ENCODE measurements around a stretch of chr6.

- PRO-cap, 8 experiments: peak in 1 of 8 experiments; most common plus-strand start chr6:2733718 (in 1); most common minus-strand start chr6:2733415 (in 1)
Measured at GRCh38 chr6:2733104-2734036, 17.4 kb downstream of the MYLK4 start.

- PRO-cap, 8 experiments: no peak in any of the 8 experiments
Measured at GRCh38 chr6:2783958-2784498, 18.8 kb downstream of the WRNIP1 start.

DNA sequence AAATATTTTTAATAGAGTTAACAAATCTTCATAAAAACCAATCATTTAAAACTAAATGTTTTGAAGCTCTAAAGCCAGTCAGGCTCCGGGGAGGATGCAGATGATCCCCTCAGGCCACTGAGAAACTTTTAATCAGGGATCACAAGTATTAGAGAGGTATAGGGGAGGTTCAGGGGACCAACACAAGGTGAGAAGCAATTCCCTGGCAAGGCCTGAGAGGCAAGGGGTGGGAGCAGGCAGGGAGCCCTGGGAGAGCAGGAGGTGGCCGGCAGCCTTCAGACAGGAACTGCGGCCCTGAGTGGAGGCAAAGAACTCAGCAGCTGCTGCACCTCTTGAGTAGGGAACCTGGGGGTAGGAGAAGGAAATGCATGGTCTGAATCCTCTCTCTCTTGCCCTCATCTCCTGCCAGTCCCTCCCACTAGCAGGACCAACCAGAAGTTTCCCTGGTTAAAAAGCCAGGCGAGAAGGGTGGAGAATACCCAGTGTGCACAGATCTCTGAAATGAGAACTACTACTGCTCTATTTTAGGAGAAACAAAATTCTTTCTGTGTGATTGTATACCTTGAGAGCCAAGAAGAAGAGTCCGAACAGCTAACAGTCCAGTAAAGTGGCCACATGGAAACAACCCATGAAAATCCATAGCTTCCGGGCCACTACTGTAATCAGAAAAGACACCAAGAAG lies 25.3 kb downstream of the WRNIP1 start:
- PRO-cap, 8 experiments: no peak in any of the 8 experiments

DNA sequence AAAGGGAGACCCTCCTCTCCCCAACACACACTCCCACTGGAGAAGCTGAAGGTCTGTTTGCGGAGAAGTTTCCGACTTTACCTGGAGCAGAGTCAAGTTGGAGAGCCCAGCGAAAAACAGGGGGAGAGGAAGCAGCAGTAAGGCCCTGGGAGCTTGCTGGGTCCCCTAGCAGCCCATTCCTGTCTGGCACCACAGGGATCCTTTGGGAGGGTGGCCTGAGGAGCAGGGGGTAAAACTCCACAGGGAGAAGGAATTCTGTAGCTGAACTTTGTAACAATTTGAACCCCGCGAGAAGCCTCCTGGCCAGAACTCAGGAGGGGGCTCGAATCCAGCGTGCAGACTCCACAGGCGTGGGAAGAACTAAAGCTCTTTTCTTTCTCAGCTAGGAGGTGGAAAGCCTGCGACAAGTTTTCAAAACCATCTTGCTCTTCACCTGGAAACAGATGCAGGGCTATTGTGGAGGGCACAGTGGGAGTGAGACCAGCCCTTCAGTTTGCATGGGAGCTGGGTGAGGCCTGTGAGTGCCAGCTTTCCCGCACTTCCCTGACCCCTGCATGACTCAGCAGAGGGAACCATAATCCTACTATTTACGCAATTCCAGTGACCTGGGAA lies 25.9 kb downstream of the SERPINB9 start:
- PRO-cap, 8 experiments: no peak in any of the 8 experiments

- PRO-cap, 8 experiments: peak in 2 of 8 experiments; most common minus-strand start chr6:2901603 (in 1)
Measured at GRCh38 chr6:2901418-2901880, 1.7 kb downstream of the SERPINB9 start.

- PRO-cap, 8 experiments: no peak in any of the 8 experiments
Measured at GRCh38 chr6:2963655-2964428, 7.5 kb downstream of the SERPINB6 start.

DNA sequence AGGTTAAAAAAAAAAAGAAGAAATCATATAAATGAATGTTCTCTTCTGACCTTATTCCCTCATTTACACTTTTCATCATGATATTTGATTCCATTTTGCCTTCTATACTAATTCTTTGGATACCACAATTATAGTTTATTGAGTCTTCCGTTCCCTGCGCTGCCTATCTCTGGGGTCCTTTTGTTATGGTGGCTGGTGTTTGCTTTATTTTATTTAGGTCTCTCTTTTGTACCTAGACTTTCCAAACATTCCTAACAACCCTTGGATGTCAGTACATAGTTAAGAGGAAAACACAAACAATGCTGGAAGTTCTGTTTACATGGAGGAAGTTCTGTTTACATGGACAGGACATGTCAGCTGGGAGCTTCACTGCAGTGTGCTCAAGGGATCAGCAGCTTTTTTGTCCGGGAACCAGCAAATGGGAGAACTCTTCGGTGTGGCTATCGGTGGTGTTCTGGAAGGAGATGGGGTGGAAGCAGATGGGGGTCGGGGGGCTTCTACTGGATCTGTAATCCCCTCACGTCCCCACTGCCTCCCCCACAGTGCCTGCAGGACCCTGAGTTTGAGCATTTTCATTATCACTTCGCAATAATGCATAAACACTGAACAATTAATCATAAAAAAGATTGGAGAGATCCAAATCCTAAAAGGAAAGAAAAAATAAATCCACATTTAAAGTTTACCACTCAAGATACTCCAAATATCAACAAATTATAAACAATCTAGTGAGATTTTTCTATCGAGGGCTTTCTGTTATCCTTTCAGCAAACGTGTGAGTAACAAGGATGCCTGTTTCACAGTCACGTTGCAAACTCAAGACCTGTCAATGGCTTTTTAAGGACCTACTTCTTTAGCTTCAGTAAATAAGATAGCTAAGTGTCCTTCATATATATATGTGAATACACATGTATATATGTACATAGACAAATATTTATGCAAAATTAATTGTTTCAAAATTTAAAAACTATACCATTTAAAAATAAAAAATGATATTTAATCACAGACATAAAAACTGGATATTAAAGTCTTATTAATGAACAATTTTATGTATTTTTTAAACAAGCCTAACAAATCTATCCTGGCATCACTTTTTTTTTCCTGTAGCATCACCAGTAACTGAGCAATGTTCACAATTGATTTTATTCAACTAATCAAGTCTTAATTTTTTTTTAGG lies 2.5 kb downstream of the SERPINB6 start:
- PRO-cap, 8 experiments: no peak in any of the 8 experiments

DNA sequence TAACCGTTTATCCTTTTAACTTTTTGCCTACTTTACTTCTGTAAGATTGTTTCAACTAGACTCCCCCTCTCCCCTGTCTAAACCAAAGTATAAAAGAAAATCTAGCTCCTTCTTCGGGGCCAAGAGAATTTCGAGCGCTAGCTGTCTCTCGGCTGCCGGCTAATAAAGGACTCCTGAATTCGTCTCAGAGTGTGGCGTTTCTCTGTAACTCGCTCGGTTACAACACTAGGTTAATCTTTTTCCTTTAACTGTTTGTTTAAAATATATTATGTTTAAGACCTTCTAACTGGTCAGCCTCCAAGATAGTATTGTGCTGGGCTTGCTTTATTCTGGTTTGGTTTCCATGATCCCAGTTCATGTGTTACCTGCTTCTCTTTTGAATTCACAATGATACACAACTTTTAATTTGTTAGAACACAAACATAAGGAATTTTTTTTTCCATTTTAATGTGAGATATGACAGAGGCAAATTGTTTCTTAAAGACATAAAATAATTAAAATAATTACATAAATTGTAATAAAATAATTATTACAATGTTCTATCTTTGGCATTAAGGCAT lies 8.6 kb upstream of the NQO2 start:
- PRO-cap, 8 experiments: peak in 3 of 8 experiments; most common minus-strand start position 164 of the sequence (in 3)

GRCh38 chr6:3135620-3136001 lies 17.1 kb downstream of the BPHL start:
- PRO-cap, 8 experiments: no peak in any of the 8 experiments

- PRO-cap, 8 experiments: no peak in any of the 8 experiments
Measured at GRCh38 chr6:3136987-3137908, 18.7 kb downstream of the BPHL start.

- PRO-cap, 8 experiments: peak in 2 of 8 experiments; most common plus-strand start chr6:3160361 (in 1); most common minus-strand start chr6:3160229 (in 1)
Measured at GRCh38 chr6:3159954-3160890, 2.9 kb upstream of the TUBB2A start.

DNA sequence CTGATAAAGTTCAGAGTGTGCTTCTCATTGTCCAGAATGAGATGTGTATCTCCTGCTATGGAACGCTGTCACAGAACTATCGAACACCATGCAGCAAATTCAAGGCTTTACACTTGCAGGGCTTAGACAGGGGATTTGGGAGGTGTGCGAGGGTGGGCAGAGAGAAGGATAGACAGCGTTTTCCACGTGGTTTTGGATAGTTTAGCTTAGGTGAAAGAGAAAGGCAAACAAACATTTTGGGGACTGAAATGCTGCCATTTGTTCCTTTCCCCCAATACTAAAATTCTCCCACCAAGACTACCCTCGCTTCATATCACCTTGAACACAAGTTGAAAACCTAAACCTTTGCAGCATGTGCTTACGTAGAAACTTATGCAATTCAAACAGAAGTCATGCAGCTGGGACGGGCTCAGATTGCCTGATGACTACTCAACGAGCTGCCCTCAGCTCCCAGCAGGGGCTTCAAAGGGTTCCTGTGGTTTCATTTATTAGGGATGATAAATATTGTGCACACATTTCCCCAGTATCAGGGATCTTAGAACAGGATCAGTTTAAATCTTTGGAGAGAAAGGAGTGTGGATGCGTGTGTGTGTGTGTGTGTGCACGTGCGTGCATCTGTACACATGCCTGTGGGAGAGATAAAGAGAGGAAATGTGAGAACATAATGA lies 77.3 kb downstream of the SLC22A23 start:
- PRO-cap, 8 experiments: no peak in any of the 8 experiments

DNA sequence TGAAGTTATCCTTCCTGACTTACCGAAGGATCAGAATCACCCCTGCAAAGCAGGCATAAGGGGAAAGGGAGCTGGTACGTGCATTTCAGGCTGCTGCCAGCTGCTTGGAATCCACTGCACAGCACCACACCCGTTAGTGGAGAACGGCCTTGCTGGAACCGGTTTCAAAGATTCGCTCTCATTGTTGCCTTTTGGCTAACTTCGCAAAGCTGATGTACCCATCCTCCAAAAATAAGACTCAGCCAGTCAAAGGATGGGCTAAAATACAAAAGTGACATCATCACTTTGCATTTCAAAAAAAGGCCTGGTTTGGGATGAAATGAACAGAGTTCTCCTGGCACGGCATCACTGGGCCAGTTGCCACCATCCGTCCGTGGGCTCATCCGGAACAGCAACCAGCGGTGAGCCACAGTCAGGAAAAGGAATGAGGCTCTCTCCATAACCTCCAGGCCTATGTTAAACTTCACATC lies 67.1 kb downstream of the SLC22A23 start:
- PRO-cap, 8 experiments: no peak in any of the 8 experiments

- PRO-cap, 8 experiments: no peak in any of the 8 experiments
Measured at GRCh38 chr6:3406255-3407263, 50.3 kb downstream of the SLC22A23 start.

DNA sequence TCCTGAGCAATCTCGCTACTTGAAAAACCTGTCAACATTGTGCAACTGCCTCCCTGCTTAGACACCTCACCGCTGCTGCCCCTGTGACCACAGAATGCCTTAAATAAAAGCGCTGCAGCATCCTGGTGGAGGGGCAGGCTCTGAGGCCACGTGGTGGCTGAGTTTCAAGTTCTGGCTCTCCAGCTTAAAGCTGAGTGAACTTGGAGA lies 42.1 kb downstream of the SLC22A23 start:
- PRO-cap, 8 experiments: no peak in any of the 8 experiments

GRCh38 chr6:3421715-3422057 lies 35.2 kb downstream of the SLC22A23 start:
- PRO-cap, 8 experiments: no peak in any of the 8 experiments

DNA sequence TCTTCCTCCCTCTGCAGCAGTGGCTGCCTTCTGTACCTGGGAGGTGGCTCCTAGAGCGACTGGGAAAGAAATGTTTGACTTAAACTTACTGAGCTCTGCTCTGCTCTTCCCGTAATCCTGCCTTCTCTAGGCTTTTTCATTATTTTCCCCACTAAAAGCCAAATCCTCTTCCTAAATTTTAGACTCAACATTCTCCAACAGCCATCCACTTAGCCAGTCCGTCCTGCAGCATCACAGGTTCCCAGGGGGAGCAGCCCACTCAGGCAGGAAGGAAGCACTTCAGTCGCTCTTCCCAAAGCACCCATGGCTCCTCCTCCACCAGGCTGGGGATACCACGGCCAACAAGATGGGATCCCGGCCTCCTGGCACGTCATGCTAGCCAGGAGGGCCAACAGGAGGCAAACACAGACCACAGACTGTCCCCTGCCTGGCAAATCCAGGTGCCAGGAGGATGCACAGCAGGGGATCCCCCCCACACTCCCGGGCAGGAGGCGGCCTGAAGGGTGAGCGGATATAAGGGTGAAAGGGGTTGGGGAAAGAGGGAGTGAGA lies 7.5 kb downstream of the PXDC1 start:
- PRO-cap, 8 experiments: no peak in any of the 8 experiments

DNA sequence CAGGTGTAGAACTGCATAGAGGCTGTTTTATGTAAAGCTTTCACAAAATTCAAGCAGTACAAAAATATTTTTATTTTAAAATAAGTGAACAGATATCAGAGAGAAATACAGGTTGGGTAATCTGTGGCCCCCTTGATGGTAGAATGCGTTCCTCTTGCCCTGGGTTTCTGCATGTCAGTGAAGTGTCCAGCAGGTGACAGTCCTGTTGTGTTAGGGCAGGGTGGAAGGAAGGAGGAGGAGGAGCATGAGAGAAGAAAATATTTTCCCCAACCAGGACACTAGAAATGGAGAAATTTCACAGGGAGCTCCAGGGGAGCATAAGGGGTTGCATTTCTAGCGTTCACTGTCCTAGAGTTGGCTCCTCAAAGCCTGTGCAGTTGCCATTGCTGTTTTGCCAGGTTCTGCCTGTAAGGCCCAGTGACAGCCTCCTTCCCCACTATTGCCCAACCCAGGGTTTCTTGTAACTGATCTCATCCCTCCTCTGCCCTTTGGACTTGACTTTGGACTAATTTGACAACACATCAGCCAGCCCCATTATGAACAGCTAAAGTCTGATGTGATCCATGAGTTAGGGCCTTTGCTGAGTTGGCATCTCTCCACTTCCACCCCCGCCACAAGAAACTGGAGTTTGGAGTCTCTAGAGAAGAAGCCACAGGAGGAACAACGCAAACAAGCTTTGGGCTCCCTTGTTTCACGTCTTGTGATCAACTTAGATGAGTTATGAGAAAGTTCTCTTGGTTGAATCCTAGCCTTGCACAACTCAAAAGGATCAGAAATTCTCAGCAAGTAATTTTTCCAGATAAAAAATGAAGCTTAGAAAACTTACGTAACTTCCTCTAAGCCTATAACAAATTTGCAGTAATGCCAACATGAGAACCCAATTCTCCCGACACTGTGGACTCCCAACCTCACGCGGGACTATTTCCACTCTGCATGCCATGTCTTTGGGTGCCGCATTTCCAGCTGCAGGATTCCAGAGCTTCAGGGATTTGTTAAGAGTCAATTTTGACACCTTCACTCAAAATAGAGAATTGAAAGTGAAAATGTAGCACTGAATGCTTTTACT lies 13.9 kb upstream of the FAM50B start:
- PRO-cap, 8 experiments: no peak in any of the 8 experiments

GRCh38 chr6:3912637-3913485 lies 63.7 kb downstream of the FAM50B start:
- PRO-cap, 8 experiments: no peak in any of the 8 experiments

DNA sequence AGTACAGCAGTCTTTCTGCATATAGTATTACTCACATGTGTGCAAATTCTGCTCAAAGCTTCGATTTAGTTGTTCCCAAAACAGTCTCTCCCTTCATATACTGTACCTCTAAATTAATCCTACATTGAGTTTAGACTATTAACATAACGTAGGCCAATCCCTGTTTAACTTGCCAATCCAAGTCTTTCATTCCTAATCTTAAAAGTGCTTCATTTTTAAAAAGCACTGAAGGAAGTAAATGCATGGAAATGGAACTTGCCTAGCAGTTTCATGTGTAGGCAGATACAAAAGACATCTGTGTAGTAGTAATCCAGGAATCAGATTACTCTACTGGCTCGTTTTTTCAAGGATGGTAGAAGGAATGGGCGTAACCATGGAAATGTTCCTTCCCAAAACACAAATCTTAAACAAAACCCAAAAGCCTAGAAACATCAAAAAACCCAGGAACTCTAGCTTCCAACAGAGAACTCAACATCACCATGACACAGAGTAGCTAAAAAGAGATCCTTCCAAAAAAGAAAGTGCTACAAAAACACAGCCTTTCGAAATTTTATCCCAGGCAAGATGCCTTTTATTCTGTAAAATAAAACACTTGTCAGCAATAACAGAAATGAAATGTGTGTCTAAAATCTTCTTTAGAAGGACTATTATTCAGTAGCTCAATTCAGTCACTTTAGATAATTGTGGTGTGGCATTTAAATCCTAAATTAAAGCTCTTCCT lies 24.0 kb upstream of the PRPF4B start:
- PRO-cap, 8 experiments: no peak in any of the 8 experiments

Measured in peripheral blood mononuclear cell (primary cell).